ENCODE measurements around the genes GOLGA6L7, CHRNA7, GOLGA8O and ARHGAP11A.

- PRO-cap, 2 experiments: no peak in any of the 2 experiments
Measured at GRCh38 chr15:28589274-28589737, 35.9 kb downstream of the GOLGA6L25 start.

DNA sequence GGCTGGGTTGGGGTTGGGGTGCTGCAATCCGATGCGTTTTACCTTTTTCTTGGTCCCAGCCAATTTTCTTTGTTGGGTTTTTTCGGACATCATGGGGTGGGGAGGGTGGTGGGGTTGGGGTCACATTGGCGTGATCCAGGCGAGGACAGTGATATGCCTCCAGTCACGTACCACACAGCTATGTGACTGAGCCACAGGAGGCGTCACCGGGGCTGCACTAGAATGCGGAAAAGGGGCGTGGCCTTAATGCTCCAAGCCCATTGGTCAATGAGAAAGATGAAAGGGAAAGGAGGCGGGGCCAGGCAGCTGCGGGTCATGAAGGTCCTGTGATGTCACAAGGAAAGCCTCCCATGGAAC, at the start of gene GOLGA6L7:
TSS of gene GOLGA6L7 (minus strand) at position 188 of the 357 bp plus-strand sequence.
- PRO-cap, 2 experiments: no peak in any of the 2 experiments

GRCh38 chr15:28989438-28990152, 103.8 kb downstream of the APBA2 start:
- PRO-cap, 2 experiments: peak in 1 of 2 experiments; most common plus-strand start chr15:28989516 (in 1); most common minus-strand start chr15:28989576 (in 1)

GRCh38 chr15:29118079-29118595, 151.5 kb downstream of the NSMCE3 start:
- PRO-cap, 2 experiments: no peak in any of the 2 experiments

- PRO-cap, 2 experiments: no peak in any of the 2 experiments
Measured at GRCh38 chr15:29224196-29224714, 45.4 kb downstream of the NSMCE3 start.

DNA sequence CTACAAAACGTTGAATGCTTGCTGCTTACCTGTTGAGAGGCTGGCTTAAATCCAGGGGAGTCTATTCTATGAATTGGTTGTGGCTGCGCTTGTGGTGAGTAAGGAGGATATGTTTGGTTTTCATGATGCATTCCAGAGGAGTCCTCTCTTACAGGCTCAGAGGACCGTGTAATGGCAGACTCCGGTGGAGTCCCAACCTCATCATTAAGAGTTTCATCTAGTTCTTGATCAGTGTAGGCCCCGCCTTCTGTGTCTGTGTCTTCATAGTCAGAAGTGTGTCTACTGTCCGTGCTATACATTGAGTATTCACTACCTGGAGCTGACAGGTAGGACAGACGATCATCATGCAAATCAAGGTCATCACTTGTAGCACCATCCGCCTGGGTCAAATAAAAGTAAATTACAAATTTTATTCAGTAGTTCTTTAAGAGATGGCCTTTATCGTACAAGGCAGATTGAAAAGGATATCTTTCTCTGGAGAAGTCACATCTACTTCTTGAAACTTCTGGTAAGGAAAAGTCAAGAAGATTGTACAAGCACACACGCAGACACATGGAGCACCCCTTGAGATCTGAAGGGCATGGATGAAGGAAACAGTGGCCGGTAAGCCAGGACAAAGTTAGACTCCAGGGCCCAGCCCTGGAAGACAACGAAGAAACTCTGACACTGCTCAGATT, 101.8 kb downstream of the TJP1 start:
- PRO-cap, 2 experiments: no peak in any of the 2 experiments

DNA sequence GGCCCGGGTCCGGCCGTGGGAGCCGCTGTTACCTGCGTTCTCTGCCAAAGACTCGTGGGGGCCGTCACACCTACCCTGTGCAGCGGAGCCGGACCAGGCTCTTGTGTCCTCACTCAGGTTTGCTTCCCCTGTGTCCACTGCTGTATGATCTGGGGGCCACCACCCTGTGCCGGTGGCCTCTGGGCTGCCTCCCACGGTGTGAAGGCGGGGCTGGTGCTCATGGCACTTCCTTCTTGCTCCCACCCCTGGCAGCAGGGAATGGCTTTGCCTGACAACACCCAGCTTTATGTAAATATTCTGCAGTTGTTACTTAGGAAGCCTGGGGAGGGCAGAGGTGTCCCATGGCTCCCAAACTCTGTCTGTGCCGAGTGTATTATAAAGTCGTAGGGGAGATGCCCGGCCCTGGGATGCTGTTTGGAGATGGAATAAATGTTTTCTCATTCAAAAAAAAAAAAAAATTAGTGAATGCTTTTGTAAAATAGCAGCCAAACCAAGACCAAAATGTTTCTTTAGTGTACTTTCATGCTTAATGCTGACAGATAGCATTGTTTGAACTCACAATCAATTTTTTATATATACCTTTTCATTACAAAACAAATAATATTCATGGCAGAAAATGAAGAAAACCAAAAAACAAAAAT, 37.0 kb upstream of the GOLGA8J start:
- PRO-cap, 2 experiments: no peak in any of the 2 experiments

DNA sequence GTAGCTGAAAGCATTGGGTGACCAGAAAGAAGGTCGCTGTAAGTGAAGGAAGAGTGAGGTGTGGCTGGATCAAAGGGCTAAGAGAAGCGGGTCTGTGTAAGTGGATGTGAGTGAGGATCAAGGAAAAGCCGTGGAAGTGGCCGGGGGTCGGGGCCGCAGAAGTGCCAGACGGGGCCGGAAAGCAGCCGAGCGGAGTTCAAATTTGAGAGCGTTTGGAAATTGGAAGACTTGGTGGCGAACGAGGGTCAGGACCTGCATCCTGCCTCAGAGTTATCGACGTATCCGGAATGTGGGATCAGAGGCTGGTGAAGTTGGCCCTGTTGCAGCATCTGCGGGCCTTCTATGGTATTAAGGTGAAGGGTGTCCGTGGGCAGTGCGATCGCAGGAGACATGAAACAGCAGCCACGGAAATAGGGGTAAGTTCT, 22.7 kb downstream of the GOLGA8H start:
- PRO-cap, 2 experiments: no peak in any of the 2 experiments

DNA sequence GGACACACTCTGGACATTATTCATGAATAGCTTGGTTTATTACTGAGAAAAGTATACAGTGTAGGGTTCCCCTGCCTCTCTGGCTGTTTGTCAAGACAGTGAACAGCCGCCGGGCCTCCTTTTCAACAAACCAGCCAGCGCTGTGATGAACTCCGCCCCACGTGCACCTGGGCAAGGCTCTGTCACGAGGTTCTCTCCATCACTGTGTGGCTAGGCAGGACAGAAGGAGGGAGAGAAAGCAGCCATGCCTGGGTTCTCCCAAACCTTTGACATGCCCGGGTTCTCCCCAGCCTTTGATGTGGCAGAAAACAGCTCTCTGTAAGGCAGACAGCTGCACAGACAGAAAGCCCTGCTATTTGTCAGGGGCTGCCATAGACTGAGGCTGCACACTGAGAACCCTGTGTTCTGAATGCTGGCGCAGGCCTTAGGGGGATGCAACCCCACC, 101.4 kb upstream of the TRPM1 start:
- PRO-cap, 2 experiments: no peak in any of the 2 experiments

DNA sequence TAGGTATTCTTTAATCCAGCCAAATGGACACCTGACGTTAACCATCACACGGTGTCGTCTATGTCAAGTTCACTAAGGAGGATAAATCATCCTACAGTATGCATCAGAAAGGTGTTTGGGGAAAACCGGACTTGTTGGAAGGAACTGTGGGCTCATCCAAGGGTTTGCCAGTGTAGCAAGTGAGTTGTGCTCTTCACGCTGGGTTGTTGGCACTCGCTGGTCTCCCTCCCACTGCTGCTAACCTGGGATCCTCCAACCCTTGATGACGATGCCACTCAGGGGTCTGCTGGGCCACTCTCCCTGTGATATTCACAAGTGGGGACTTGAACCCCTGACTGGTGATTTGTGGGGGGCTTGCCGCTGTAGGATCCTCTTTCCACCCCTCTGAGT, 102.7 kb upstream of the TRPM1 start:
- PRO-cap, 2 experiments: no peak in any of the 2 experiments

DNA sequence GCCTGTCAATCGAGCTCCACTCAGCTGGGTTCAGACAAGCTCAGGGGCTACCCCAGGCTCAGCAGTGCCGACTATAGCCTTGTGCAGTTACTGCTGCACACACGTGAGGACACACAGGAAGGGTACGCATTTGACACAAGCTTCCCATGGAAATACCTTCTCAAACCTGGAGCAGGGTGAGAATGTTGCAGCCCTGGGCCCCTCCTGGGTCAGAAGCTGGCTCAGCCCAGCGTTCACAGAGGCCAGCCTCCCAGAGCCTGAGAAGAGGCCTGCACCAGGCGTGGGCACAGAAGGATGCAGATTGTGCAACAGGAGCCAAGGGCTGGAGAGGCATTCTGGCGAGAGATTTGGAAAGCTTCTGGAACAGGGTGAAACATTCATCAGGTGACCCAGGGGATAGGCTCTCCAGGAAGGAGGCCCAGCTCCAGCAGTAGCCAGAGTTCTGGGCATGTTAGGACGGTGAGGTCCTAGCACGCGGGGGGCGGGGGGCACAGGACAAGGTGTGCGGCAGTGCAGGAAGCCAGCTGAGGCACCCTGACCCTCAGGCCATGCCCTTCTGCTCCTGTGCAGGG, 111.9 kb upstream of the KLF13 start:
- PRO-cap, 2 experiments: peak in 1 of 2 experiments; most common plus-strand start position 437 of the sequence (in 1)

DNA sequence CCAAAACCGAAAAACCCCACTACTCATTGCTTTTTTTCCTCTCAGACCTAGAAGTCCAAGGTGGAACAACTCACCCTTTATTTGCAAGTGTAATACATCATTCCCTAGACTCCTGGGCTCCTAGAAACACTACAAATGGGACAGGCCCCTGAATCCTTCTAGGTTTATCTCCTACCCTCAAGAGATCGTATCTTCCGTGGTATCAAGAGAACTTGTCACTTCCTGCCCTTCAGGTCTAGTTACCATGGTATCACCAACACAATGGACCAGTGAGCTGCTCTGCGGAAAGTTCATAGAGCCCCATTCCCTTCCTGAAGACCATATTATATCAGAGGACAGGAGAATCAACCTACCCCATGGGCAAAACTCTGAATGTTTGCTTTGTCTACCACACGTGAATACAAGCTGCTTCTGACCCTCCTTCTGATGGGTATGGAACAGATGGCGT, 84.8 kb upstream of the KLF13 start:
- PRO-cap, 2 experiments: no peak in any of the 2 experiments

- PRO-cap, 2 experiments: peak in 1 of 2 experiments; most common minus-strand start chr15:31263378 (in 1)
Measured at GRCh38 chr15:31263291-31263876, 63.3 kb upstream of the KLF13 start.

DNA sequence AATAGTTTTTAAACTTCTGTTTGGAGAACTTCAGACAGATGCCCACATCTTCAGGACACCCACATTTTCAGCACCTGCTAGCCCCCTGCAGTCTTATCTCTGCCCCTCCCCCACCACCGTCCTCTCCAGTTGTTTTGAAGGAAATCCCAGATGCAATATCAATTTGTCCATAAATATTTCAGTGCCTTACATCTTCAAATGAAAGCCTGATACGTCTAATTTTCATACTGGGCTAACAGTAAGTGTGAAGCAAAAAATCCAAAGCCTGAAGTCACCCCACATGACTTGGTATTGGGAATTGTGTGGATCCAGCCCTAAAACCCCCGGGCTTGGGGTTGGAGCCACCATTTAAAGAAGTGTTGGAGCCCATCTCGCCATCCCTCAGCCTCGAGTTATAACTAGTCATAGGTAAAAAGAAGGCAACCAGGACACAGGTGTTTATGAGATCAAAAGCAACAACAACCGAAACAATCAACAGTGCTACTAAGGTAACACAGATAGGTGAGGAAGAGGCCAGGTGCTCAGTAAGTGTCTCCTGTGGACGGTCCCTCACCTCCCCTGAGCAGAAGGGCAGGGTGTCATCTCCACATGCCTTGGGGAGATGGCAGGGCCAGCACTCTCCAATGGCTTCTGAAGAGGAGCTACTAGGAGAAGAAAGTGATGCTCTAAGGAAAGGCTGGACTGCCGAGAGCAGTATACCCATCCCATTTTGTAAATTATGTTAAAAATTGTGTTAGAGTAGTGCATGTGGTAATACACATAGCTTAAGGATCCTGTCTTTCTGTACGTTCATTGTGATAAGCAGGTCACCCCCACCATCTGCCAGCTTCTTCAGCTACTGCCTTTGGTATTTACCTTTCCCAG, 28.3 kb downstream of the KLF13 start:
- PRO-cap, 2 experiments: no peak in any of the 2 experiments

DNA sequence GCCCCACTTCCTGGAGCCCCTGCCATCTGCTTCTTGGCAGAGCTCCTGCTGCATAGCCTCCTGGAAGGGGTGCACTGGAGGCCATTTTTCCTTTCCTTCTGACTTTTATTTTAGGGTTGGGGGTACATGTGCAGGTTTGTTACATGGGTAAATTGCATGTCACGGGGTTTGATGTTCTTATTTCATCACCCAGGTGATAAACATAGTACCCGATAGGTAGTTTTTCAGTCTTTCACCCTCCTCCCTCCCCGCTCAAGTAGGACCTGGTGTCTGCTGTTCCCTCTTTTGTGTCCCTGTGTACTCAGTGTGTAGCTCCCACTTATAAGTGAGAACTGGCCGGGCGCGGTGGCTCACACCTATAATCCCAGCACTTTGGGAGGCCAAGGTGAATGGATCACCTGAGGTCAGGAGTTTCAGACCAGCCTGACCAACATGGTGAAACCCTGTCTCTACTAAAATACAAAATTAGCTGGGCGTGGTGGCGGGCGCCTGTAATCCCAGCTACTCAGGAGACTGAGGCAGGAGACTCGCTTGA, 29.4 kb downstream of the KLF13 start:
- PRO-cap, 2 experiments: no peak in any of the 2 experiments

- PRO-cap, 2 experiments: no peak in any of the 2 experiments
Measured at GRCh38 chr15:31356841-31358176, 30.7 kb downstream of the KLF13 start.

DNA sequence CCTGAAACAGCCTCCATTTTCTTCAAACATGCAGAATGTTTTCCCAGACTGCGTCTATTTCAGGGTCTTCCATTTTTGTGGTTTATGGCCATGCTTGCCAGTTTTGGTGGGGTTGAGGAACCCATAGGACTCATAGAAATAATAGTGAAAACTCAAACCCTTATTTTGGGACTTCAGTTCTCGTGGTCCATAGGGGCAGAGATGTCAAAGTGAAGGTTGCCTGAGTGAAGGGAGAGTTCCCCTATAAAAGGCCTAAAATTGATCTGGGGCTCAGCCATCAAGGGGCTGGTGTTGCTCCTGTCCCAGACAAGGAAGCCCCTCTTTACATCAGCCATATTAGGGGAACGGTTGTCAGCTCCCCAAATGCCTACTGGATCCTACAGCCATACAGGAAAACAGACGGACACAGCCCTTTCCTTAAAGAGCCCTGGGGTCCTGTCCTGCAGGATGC, 48.7 kb downstream of the KLF13 start:
- PRO-cap, 2 experiments: no peak in any of the 2 experiments

GRCh38 chr15:32030199-32030803, at the start of gene CHRNA7:
Gene CHRNA7, plus strand, starts transcription at chr15:32030515.
- PRO-cap, 2 experiments: peak in 1 of 2 experiments; most common plus-strand start chr15:32030515 (in 1); most common minus-strand start chr15:32030380 (in 1)

DNA sequence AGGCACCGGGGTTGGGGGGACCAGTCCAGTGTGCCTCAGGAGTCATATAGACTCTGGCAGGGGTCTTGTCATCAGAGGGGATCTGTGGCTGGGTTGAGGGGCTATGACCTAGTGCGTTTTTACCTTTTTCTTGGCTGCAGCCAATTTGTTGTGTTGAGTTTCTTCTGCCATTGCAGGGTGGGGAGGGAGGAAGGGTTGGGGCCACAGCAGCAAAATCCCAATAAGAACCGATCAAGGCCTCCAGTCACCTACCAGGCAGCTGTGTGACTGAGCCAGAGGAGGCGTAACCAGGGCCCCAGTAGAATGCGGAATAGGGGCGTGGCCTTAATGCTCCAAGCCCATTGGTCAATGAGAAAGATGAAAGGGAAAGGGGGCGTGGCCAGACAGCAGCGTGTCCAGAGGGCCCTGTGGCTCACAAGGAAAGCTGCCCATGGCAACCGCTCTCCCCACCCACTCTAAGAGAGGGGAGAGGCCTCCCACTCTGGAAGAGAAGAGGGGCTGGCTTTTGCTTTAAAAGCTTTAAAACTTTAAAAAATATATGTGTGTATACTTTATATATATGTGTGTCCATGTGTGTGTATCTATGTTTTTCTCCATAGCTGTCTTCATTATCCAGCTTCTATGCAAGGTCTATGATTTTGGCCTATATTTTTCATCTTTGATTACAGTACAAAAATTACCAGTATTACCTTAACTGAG, at the start of gene GOLGA8O:
TSS of gene GOLGA8O (minus strand) at position 269 of the 699 bp plus-strand sequence.
- PRO-cap, 2 experiments: no peak in any of the 2 experiments

DNA sequence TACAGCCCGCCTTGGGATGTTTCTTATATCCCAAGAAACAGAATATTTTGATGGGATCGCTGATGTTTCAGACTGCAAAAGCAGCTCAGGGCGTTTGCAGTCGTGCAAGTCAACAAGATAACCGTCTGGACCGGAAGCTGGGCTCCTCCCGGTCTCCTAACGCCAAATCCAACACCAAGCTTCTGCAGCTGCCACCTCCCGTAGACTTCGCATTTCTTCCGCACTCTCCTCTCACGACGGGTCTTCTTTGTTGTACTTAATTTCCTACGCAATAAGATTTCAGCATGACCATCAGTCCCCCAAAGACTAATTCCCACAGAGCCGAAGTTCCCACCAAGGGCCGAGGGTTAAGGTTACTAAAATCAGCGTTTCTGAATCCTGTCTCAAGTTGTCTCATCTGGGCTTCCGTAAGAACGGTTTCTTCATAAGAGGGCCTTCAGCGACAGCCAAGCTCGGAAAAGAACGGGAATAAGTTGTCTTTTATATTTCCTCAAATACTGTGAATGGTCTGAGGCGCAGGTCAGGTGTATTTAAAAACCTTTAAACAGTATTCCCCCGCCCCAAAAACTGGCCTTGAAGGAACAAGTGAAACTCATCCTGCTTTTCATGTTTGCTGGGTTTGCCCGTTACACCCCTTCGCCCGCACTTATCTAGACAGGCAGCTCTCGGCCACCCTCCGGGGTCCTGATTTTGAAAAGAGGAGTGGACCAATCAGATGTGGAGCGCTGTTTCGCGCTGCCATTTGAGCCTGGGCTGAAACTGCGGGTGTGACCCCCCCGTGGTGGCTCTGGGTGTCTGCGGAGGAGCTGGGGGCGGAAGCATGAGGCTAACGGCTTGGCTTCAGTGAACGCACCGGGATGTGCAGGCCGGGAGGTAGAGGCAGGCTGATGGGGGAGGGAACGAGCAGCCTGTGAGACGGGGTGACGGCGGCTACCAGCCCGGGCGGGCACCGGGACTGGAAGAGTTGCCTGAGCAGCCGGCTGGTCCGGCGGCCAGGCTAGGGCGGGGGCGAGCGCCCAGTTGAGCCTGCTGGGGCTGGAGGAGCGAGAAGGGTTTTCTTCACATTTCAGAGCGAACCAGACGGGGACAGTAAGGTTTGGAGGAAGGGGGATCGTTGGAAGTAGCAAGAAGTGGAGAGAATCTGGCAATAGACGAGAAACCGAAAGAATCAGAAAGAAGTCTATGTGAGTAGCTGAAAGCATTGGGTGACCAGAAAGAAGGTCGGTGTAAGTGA, at the start of gene ARHGAP11A:
TSS of gene ARHGAP11A (plus strand) at position 770 of the 1,234 bp plus-strand sequence.
- PRO-cap, 2 experiments: peak in 1 of 2 experiments; most common plus-strand start position 142 of the sequence (in 1); most common minus-strand start position 169 of the sequence (in 1)